SK-N-MC (cell line): ENCODE measurements around a stretch of chr1.

GRCh38 chr1:208181090-208181456 lies 63.1 kb downstream of the PLXNA2 start:
- RRBS: no CpG with 5 or more reads among the region's 2 CpGs

- RRBS: no CpG with 5 or more reads among the region's 12 CpGs
These were observed 4.4 kb downstream of the PLXNA2 start for GRCh38 chr1:208239441-208240487.

DNA sequence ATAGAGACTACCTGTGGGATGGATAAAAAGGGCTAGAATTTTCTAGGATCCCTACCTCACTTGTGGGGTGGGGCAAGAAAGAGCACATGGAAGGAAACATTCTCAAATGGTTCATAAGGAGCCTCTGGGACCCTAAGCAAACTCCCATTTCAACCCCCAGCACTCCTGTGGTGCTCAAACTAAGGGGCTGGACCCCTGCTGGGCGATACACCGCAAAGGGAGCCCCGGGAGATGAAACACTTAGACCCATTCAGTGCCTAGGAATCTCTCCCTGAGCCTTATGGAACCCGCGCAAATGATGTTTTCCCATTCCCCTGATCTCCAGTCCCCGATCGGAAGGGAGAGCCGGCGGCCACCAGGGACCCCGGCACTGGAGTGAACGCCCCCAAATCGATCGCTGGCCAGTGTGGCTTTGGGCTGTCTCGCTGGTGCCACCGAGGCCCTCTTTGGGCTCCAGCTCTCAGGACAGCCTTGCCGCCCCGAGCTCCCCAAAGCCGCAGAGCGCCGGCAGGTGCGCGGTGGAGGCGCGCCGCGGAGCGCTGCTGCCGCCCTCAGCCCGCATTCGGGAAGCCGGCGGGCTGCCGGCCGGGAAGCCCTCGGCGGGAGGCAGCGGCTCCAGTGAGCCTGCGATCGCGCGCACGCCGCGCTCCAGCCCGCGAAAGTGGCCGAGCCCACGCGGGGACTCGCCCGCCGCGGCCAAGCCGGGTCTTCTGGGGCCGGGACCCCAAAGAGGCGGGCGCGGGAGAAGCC lies 1.2 kb downstream of the PLXNA2 start:
- RRBS: 5% methylated on average over 24 of the region's 58 CpGs

DNA sequence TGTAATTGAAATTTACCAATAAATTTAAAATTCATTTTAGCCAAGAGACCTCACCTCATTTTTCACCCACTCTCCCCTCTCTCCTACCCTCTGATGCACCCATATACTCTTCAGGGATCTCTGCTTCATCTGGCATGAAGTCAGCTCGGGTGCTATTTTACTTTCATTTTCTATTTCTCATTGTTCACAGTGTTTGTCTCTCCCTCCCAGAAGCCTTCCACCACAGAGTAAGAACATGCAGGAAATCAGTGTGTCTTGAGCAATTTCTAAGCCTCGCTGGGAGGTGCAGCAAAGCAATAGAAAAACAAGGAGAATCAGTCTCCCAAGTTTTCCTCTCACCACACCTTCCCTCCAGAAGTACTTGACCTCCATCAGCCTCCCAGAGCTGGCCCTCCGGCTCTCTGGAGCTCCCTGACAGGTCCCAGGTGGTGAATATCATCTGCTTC lies 594.8 kb upstream of the CAMK1G start:
- RRBS: no CpG with 5 or more reads among the region's 3 CpGs

GRCh38 chr1:209219620-209220694 lies 363.6 kb upstream of the CAMK1G start:
- RRBS: no CpG with 5 or more reads among the region's 23 CpGs

- RRBS: no CpG with 5 or more reads among the region's 9 CpGs
These were observed 33.7 kb downstream of the CAMK1G start for GRCh38 chr1:209617163-209617719.

DNA sequence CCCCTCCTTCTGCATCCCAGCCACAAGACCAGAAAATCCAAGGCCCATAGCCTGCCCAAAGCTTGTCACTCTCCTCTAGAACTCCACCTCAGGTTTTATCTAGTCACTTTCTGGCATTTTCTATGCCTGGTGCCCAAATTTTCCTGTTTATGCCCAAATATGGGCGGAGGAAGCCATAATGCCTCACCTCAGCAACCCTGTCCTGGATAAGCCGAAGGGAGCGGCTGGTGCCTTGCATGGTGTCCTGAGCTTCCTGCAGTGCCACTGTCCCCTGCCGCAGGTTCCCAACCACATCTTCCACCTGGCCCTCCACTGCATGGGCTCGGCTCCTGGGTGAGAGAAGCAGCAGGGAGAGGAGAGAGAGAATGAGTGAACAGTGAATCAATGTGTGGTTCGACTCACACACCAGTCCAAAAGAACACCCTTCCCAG lies 34.2 kb downstream of the CAMK1G start:
- RRBS: no CpG with 5 or more reads among the region's 6 CpGs

DNA sequence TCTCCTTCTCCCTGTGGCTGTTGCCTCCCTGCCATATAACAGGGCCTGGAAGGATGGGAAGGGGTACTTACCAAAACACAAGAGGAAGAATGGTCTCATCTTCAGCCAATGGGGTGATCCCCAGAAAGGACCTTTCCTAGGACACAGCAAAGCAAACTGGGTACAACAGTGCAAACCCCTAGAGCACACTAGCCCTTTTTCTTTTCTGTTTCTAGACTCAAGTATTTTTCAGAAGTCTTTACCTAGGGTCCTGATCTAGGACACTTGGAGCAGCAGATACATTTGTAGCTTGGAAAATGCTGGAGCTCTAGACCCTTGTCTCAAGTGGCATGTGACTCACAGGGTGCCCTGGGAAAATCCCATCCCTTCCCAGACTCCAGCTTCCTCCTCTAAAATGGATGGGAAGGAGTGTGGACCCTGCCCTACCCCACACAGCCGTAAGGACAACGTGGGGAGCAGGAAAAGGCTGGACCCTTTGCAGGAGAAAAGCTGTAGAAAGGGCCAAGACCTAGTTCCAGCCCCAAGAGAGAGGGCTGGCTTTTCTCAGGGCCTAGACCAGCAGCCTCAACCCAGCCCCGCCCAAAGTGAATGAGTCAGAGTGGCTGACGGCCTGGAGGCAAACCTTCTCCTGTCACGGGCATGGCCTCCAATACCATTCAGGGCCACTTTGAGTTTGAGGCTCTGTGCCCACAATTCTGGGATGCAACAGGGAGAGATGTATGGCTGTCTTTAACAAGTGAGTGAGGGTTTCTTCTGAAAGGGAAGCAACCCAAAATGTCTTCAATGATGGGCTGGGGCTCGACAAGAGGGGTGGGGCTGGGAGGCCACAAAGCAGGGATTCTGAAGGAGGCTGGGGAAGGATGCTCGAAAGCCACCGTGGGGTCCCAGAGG lies 1.1 kb downstream of the LAMB3 start:
- RRBS: no CpG with 5 or more reads among the region's 8 CpGs

DNA sequence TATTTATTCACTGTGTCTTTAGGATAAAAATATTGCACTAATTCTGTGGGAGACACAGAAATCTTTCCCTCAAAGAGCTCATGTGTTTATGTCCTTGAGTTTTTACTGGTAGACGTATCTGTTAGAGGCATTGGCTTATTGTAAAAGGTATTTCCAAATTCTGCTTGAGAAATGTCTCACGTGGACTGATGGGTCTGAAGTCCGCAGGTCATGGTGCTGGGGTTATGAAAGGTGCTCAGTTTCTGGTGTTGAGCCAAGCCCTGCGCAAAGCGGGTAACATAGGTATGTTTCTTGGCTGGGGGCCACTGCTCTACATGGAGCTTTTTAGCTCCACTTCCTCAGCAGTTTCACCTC lies 10.7 kb downstream of the UTP25 start:
- RRBS: no CpG with 5 or more reads among the region's 5 CpGs

GRCh38 chr1:210232060-210232328 lies 602 bp upstream of the SERTAD4 start:
- RRBS: no CpG with 5 or more reads among the region's 8 CpGs

DNA sequence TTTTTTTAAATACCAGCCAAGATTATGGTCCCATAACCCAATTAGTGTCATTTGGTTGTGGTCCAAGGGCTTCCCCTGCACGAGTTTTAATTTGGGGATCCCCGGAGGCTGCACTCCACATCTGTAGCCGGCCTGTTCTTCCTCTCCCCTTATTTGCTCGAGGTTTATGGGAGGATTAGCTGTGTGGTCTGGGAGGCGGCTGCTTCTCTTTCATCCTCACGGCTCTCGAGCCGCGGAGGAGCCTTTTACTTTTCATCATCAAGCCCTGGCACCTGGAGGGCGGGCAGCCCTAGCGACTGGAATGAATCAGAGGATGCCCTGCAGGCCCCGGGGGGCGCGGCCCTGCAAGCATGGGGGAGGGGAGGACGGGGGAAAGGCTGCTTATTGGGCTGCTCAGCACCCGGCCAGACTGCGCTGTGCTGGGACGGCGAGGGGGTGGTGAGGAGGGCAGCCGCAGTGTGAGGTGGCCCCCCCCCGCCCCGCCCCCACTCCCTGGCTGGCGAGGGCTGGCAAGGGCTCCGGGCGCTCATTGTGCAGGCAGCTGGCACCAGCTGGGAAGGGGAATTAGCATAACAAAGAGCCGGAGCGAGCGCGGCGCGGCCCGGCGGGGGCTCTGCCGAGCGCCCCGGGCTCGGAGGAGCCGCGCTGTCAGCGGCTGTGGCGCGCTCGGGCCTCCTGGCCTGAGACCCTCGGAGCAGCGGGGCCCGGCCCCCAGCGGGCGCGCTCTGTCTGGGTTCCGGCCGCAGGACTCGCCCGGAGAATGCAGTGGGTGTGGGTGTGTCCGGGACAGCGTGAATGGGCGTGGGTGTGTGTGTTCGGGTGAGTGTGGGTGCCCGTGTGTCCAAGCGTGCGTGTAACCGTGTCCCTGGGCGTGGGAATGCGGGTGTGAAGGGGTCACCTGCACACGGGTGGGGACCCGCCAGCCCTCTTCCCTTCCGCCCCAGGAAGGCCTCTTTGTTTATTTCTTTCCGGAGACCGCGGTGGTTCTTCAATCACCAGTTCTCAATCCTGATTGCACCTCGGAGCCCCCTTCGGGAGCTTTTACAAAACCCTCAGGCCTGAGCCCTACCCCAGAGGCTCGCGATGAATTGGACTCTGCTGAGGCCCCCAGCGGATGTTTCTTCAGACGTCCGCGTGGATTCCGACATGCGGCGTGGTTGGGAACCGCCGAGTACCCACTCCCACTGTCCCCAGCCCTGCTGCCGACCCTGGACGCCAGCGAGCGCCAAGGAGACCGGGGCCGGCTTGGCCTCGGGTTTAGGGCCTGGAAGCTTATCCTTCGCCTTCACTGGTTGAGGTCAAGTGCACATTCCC lies 18.9 kb downstream of the SERTAD4 start:
- RRBS: 2% methylated on average over 15 of the region's 90 CpGs

- RRBS: no CpG with 5 or more reads among the region's 2 CpGs
These were observed 81.0 kb downstream of the HHAT start for GRCh38 chr1:210409754-210410102.

DNA sequence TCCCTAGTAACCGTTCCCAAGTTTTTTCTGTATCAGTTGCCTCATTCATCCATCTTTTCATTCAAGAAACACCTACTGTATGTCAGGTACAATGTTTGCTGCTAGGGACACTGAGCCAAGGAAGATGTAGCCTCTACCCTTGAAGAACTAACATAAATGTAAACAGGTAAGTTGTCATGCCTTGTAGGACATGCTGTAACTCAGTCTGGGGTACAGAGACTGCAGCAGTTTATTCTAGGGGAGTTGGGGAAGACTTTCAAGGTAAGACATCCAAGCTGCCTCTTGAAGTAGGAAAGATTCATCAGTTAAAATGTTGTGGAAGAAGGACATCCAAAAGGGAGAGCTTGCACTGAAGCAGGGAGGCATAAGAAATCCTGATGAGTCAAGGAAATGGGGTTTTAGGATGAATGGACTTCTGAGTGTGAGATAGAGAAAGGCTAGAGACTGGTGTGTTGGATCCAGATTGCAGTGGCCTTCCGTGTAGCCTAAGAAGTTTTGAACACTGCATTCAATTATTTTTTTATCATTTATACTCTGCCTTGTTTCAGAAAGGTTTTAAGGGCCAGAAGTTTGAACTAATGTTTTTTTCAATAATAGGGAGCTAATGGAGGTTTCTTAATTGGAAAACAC lies 39.8 kb downstream of the TRAF5 start:
- RRBS: no CpG with 5 or more reads among the region's 2 CpGs

- RRBS: no CpG with 5 or more reads among the region's 2 CpGs
These were observed 381 bp upstream of the RD3 start for GRCh38 chr1:211492384-211492701.

- RRBS: 4% methylated on average over 34 of the region's 74 CpGs
These were observed 23.2 kb upstream of the RD3 start for GRCh38 chr1:211514865-211515868.

DNA sequence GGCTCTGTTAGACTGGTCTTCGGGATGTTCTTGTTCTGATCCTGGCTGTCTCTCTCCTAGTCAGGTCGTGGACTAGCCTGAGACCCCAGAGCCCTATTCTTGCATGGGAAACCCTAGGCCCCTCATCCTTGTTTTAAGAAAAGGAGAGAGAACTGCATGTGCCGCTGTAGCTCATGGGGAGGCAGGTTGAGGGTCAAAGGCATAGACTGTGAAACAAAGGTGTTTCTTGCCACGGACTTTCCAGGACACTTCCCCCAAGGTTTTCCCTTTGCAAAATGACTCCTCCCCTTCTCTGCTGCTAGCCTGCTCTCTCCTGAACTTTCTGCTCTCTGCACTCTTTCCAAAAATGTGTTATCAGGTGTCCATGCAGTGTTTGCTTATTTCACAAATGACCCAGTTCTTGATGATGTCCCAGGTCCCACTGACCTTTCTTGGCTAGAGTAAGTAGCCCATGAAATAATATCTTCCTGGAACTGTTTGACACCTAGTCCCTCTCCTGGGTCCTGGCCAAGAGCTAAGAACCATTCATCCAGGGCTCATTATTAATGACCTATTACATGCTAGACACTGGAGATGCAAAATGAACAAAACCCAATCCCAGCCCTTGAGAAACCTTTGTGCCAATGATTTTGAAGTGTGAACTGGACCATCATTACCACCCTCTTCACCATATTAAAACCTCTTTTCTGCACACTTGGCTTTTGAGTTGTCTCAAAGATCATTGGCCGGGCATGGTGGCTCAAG lies 29.4 kb upstream of the RD3 start:
- RRBS: no CpG with 5 or more reads among the region's 5 CpGs

GRCh38 chr1:211572046-211572850 lies 6.7 kb downstream of the SLC30A1 start:
- RRBS: no CpG with 5 or more reads among the region's 4 CpGs

DNA sequence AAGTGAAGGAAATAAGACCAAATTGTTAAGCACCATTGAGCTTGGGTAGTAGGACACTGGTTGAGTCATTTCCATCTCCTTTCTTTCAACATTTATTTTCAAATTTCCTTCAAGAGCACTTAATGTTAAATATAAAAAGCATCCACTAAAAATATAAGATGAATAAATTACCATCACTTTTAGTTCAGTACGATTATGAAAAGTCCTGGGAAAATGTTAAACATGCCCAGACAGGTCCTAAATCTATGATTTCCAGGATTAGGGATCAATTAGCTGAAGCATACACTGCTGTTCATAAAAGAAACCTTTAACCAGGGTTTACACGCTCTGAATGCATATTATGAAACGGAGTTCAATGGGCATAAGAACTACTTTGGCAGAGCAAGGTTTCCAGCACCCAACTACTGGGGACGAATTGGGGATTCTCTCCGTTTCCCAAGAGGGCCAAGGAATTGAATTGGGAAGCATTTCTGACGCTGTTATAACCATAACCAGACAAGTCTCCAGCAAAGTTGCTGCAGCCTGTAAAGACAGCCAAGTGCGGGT lies 1.7 kb downstream of the SLC30A1 start:
- RRBS: no CpG with 5 or more reads among the region's 7 CpGs